ENCODE measurements around a stretch of chr10.

GRCh38 chr10:109935037-109935748 lies 11.9 kb upstream of the XPNPEP1 start:
- RRBS, 2 experiments = no CpG with 5 or more reads among the region's 5 CpGs

GRCh38 chr10:109959793-109960009 lies 36.4 kb upstream of the XPNPEP1 start:
- RRBS, 2 experiments = no CpG with 5 or more reads among the region's 2 CpGs

- RRBS, 2 experiments = no CpG with 5 or more reads among the region's 3 CpGs
Observed at GRCh38 chr10:109996696-109997214, 11.0 kb upstream of the ADD3 start.

GRCh38 chr10:110077424-110078036 lies 69.7 kb downstream of the ADD3 start:
- RRBS, 2 experiments = no CpG with 5 or more reads among the region's 5 CpGs

GRCh38 chr10:110142157-110142743 lies 65.2 kb upstream of the MXI1 start:
- RRBS, 2 experiments = no CpG with 5 or more reads among the region's 7 CpGs

DNA sequence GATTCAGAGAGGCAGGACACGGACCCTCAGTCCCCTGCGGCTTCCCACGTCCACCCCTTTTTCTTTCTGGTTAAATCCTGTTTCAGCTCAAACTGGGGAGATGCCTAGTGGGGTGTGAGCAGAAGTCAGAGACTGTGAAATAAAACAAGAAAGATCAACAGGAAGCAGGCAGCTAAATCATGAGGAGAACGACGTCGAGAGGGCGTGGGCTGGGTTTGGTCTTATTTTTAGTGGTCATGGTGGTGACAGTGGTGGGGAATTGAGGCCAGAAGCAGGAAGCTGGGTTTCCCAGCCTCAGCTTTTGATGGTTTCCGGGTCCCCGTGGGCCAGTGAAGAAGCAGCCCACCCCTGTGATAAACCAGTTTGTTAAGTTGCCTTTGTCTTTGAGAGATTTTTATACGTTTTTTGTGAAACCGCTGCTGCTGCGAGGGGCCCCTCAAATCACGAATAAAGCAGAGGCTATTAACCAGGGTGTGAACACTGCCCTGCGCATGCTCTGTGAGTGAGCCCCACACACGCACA lies 50.5 kb upstream of the MXI1 start:
- RRBS, 2 experiments = no CpG with 5 or more reads among the region's 15 CpGs

- RRBS, 2 experiments = no CpG with 5 or more reads among the region's 17 CpGs
Observed at GRCh38 chr10:110209482-110209766, 2.0 kb downstream of the MXI1 start.

GRCh38 chr10:110285445-110286086 lies 19.2 kb downstream of the SMNDC1 start:
- RRBS, 2 experiments = no CpG with 5 or more reads among the region's 2 CpGs

DNA sequence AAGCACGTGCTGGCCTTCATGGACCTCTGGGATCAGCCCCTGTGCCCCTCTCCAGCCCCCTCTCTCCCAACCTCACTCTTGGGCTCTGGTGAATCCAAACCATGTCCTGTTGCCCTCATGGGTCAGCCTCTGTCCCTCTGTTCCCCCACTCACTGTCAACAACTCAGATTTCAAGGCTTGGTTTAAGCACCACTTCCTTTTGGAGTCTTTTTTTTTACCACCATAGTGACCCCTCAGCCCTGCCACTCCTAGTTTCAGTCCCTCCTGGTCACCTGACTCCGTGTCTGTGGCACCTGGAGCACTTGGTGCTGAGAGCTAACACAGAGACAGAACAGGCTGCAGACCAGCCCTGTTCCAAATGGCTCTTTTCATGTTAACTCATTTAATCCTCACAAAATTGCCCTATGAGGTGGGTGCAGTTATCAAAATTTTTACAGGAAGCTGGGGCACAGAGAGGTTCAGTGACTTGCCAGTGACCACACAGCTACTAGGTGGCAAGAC lies 53.5 kb upstream of the SMNDC1 start:
- RRBS, 2 experiments = no CpG with 5 or more reads among the region's 2 CpGs

GRCh38 chr10:110456480-110456963 lies 41.2 kb upstream of the DUSP5 start:
- RRBS, 2 experiments = no CpG with 5 or more reads among the region's 4 CpGs

DNA sequence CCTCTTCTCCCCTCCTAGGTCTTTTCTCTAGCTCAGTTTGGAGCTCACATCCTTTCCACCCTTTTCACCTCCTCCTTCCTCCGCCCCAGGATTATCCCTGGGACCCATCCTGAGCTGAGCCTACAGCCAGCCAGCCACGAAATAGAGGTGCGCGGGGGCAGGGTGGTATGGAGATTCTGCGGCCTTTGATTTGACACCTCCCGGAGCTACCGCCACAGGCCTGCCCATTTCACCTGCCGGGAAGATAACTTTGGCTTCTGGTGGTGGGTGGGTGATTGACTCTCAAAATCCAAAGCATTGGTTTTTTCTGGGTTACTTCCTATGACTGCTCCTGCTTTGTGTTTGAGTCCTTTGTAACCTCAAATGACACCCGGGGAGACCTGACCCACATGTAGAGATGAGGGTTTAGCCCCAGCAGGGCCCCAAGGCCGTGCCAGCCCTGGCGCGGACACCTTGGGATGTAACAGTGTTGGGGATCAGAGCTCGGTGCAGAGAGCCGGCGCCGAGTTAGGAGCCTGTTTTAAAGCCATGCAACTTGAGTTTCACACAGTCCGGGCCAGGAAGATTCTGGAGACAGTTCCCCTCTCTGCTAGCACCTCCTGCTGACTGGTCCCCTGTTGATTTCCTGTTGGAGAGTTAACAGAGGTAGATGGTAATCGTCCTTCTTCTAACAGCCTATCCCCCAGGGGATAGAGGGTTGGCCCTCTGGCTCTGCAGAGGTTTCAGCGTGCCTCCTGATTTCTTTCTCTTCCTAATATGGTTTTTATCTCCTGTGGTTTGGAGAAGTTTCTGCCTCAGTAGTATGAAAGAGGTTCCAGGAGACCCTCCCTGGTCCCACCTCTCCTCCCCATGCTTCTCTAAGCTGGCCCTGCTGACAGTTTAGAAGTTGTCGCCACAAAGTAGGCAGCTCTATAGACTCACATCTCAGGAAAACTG lies 1.6 kb downstream of the DUSP5 start:
- RRBS, 2 experiments = 4 to 9% methylated on average over 4 to 6 of the region's 20 CpGs

GRCh38 chr10:110509093-110509545 lies 11.4 kb downstream of the DUSP5 start:
- RRBS, 2 experiments = no CpG with 5 or more reads among the region's 8 CpGs

DNA sequence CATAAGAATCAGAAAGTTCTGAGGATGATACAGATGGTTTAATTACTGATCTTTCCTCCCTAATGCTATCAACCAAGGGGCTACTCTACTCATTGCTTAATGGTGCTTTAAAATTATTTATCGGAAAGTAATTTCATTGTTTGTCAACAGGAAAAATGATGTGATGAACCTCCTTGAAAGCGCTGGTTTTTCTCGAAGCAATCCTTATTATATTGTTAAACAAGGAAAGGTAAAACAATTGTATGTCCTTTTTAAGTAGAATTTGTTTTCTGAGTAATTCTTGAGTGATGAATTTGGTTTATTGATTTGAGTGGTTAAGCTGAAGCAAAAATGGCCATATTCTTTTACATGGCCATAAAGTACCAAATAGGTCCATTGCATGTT lies 11.0 kb downstream of the SMC3 start:
- RRBS, 2 experiments = no CpG with 5 or more reads among the region's 3 CpGs

DNA sequence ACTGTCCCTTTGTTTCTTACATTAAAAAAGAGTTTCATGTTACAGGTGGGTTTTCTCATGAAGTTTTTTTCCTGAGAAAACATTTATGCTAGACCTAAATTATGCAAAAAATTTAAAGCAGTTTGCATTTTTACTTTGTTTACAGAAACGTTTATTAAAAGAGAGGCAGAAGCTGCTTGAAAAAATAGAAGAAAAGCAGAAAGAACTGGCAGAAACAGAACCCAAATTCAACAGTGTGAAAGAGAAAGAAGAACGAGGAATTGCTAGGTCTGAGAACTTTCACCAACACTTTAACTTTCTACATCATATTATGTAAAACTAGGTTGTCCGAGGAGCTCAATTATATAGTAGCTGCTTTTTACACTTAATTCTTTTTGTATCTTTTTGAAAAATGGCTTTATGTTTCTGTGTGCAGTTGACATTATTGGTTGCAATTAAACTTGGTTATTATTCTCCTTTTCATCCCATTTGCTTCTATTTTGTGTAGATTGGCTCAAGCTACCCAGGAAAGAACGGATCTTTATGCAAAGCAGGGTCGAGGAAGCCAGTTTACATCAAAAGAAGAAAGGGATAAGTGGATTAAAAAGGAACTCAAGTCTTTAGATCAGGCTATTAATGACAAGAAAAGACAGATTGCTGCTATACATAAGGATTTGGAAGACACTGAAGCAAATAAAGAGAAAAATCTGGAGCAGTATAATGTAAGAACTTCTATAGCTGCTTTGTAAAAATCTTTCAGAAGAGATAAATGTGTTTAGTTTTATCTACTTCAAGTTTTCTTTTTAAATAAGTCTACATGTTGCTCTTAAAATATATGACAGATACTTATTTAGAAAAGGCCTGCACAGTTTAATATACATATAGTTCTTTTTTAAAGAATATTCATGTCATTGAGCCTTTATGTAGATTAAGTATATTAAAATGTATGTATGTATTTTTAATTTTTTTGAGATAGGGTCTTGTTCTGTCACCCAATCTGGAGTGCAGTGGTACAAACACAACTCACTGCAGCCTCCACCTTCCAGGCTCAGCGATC lies 16.5 kb downstream of the SMC3 start:
- RRBS, 2 experiments = no CpG with 5 or more reads among the region's 6 CpGs

- RRBS, 2 experiments = no CpG with 5 or more reads among the region's 9 CpGs
Observed at GRCh38 chr10:110667300-110668276, 23.5 kb downstream of the RBM20 start.

DNA sequence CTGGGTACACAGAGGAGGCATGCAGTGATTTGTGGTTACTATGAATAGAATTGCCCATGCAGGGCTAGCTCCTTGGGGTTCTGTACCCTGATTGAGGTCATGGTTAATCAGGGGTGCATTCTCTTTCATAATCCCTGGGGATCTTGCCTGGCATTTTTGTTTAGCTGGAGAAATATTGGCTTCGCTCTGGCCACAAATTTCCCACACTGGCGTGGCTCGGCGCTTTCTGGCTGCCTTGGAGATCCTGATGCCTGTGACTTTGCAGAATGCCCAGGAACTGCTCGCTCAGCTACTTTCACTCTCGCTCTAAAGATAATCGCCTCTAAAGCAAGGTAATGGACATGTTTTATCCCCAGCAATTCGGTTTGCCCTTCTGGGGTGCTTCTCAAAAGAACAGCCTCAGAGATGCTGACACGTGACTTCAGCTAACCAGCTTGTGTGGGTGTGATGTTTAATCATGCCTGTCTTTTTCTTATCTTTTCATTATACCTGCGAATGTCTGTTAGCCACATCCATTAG lies 89.4 kb downstream of the RBM20 start:
- RRBS, 2 experiments = no CpG with 5 or more reads among the region's 10 CpGs

- RRBS, 2 experiments = no CpG with 5 or more reads among the region's 7 CpGs
Observed at GRCh38 chr10:110852079-110852772, 19.5 kb upstream of the PDCD4 start.

GRCh38 chr10:110894259-110894567 lies 22.5 kb downstream of the PDCD4 start:
- RRBS, 2 experiments = no CpG with 5 or more reads among the region's 1 CpG

DNA sequence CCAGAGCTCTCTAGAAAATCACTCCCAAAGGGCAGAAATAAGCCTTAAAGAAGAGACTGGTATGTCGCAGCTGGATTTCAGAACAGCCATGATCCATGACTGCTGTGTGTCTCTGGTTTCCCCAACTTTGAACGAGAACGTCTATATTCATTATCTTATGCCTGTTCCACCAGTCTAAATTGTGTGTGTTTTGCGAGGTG lies 220.9 kb downstream of the ADRA2A start:
- RRBS, 2 experiments = no CpG with 5 or more reads among the region's 4 CpGs

GRCh38 chr10:112224744-112224943 lies 41.1 kb upstream of the GPAM start:
- RRBS, 2 experiments = no CpG with 5 or more reads among the region's 3 CpGs

Data from Panc1 (cell line).